ENCODE measurements around a stretch of chr14.

DNA sequence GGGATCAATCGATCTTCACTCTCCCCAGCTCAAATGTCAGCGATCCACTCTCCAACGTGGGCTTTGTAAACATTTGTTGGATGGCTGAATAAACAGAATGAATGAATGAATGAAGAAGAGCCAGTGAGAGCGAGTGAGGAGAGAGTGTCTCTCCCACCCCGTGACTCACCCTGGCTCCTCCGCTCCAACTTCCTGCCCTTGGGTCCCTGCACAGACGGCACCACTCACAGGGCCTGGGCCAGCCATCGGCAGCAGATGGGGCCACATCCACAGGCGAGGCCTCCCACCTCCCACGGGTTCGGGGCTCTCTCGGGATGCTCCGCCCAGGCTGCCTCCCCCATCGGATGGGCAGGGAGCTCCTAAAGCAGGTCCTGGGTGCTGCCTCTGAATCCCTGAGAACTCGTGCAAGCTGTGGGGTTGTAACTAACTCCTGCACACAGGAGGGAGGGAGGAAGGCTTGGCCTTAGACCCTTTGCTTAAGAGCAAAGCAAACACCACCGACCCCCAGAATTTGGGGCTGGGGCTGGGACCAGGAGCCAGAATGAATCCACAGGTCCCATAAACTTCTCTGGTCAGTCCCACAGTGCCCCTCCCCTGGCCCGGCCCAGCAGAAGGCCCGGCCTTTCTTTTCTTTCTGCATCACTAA is 41.3 kb downstream of the CCNK start:
- RRBS = no CpG with 5 or more reads among the region's 18 CpGs

DNA sequence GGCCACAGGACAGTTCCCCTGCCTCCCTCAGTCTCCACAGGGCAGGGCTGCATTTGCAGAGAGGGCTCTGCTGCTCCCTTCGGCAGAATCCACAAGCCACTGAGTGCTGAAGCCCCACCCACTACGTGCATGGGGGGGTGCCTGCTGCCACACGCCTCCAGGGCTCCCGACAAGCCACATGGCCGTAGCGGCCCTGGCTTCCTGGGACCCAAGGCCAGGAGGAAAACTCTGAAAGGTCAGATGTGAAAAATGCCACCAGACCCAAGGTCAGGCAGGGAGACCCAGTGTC is 43.1 kb downstream of the CCDC85C start:
- RRBS = no CpG with 5 or more reads among the region's 6 CpGs

GRCh38 chr14:99570394-99570874 is 33.6 kb downstream of the CCDC85C start:
- RRBS = no CpG with 5 or more reads among the region's 12 CpGs

GRCh38 chr14:99571001-99571326 is 33.0 kb downstream of the CCDC85C start:
- RRBS = no CpG with 5 or more reads among the region's 4 CpGs

DNA sequence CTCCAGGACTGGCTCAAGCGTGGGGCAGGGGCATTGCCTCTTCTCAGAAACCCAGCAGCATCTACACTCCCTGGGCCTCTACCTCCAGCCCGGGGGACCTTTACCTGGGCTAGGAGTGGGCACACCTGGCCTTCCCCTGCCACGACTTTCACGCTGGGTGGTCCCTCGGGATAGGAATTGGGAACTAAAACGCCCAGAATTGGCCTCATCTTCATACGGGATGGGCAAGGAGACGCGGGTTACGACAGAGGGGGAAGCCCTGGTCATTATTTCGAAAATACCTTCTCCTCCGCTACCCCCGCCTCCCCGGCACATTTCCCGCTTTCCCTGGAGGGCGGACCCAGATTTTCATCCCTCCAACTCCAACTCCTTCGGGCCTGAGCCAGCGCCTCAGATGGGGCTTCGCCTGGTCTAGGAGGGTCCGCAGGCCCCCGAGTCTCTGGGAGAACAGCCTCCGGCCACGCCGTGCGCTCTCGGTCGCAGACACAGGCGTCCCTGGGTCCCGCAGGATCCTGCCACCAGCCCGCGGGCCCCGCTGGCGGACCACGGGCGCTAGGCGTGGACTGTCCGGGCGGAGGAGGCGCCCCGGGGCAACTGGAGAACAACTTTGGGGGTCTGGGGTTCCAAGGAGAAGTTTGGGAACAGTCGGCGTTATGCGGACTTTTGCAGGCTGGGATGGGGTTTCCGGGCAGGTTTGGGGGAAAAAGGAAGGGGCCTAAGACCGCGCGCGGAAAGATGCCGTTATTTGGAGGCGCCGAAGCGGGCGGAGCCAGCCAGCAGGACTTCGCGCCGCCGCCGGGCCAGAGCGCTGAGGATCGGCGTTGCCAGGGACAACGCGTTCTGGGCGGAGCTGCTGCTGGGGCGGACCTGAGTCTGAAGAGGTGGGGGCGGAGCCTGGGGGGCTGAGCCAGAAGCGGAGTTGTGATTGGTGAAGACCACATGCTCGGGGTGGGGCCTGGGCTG is 642 bp upstream of the CYP46A1 start:
- RRBS = 1% methylated on average over 20 of the region's 68 CpGs

- RRBS = 26% methylated on average over 2 of the region's 14 CpGs
Measured at GRCh38 chr14:99945892-99946618, 119.2 kb upstream of the EVL start.

GRCh38 chr14:99973206-99973405 is 92.1 kb upstream of the EVL start:
- RRBS = no CpG with 5 or more reads among the region's 1 CpG

DNA sequence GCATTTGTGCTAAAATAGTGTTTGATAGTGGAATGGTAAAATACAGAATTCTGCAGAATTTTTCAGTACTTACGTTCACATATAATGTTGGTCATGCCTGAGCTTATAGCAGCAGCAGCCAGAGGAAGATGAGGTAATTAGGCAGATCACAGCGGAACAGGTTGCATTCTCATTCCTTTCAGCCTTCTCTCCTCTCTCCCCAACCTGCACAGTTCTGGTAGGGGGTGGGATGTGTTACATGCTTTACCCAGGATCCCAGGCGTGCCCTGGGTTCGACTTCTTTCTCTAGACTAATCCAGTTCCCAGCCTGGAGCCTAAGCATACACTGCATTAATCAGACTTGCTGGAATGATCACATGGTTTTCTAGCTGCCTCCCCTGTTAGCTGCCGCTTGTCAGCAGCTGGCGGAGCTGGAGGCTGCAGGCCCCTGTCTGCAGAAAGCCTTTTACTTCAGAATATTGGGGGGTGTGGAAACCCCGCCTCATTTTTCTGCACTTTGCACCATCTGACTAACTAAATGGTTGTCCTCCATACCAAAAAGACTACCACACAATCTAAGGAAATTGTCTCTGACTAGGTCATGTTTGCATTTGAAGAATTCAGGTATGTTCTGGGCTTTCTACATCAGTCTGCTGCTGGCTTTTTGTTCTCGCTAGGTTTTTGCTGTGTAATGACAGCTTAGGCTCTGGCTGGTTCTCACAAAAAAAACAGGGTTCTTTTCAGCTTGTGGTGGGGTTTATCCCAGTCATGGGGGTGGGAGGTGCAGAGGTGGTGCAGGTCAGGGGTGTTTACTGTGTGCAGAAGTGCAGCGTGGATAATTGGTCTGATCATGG is 45.9 kb upstream of the EVL start:
- RRBS = no CpG with 5 or more reads among the region's 9 CpGs

GRCh38 chr14:100022676-100023449 is 42.4 kb upstream of the EVL start:
- RRBS = no CpG with 5 or more reads among the region's 12 CpGs

- RRBS = no CpG with 5 or more reads among the region's 11 CpGs
Measured at GRCh38 chr14:100031464-100032576, 33.4 kb upstream of the EVL start.

- RRBS = no CpG with 5 or more reads among the region's 7 CpGs
Measured at GRCh38 chr14:100063494-100064060, 1.6 kb upstream of the EVL start.

- RRBS = no CpG with 5 or more reads among the region's 45 CpGs
Measured at GRCh38 chr14:100146862-100147770, 12.3 kb downstream of the DEGS2 start.

GRCh38 chr14:100187414-100187991 is 28.1 kb upstream of the DEGS2 start:
- RRBS = no CpG with 5 or more reads among the region's 11 CpGs

- RRBS = no CpG with 5 or more reads among the region's 9 CpGs
Measured at GRCh38 chr14:100207618-100208070, 31.3 kb upstream of the YY1 start.

DNA sequence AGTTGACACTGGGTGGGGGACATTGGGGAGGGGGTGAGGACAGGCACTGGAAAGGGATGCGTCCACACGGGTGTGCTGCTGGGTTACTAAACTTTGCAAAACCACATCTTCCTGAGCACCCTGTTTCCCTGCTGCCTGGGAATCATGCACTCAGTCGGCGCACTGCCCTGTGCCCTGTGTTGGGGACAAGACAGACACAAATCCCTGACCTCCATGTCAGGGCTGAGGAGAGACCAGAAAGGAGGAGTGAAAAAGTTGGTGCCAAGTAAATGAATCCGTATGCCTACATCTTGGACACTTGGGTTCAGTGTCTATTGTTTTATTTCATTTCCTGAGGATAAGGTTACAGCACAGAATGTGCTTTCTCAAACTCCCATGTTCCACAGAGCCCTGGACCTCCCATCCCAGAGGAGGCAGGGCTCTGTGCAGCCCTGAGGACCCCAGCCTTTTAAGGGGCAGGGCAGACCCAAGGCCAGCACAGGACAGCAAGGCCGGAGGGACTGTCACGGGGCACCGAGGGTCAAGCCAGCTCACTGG is 3.0 kb upstream of the SLC25A29 start:
- RRBS = no CpG with 5 or more reads among the region's 8 CpGs

DNA sequence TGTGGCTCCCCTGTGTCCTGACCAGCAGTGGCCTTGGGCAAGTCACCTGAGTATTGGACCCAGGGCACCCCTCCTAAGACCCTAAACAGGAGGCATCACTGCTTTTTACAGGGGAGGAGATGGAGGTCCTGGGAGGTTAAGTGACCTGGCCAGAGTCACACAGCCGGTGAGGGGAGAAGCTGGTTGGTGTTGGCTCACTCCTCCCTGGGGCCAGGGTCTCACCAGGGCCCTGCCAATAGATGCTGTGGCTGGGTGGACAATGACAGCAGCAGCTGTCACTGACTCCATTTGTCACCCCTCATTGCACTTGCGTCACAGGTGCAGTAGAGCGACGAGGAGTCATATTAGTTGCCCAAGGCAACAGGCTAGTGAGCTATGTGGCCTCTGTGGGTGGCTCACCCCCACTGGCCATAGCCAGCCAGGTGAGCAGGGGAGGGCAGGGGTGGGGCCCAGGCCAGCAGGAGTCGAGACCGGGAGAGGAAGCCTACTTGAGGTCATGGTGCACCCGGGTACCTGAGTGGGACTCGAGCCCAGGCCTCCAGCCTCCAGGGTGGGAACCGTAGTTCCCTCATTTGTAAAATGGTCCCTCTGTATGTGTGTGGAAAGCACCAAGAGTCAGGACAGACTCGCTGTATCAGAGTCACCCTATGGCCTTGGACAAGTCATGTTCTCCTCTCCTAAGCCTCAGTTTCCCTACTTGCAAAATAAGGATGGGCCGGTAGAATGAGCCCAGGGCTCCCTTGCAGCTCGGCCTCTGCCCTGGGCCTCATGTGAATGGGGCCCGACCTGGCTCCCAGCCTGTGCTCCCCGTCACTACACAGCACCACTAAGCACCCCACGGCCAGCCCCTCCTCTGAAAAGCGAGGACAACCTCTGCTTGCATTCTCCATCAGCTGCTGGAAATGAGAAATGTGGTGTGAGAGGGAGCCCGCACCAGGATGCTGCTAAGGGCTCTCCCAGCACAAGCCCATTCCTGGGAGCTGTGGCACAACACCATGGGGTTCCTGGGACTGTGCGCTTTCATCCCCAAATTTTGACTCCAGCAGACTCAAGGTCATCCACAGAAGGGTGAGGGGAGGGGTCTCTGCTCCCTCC is 9.9 kb downstream of the SLC25A47 start:
- RRBS = no CpG with 5 or more reads among the region's 18 CpGs

DNA sequence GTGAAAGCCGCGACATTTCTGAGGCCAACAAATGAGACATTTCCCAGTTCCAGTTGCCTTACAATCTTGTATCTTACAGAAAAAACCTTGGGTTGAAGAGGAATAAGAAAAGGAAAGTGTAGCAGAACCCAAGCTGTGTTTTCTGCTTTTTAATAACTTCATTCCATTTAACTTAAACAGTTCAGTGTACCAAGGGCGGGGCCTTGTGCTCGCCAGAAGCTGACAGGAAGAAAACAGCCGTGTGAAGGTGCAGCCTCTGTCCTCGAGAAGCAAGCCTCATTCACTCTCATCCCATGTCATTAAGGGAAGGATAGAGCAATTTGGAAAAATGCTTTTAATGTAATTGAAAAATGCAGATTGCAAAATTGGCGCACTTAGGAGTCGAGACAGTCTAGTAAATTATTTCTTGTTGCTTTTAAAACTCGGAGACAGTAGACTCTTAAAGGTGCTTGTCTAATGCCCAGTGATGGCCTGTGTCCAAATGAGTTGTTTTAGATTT is 12.4 kb downstream of the WDR25 start:
- RRBS = no CpG with 5 or more reads among the region's 9 CpGs

- RRBS = no CpG with 5 or more reads among the region's 5 CpGs
Measured at GRCh38 chr14:100424587-100425024, 48.3 kb downstream of the WDR25 start.

GRCh38 chr14:100658447-100658929 is 68.2 kb upstream of the DLK1 start:
- RRBS = no CpG with 5 or more reads among the region's 4 CpGs

DNA sequence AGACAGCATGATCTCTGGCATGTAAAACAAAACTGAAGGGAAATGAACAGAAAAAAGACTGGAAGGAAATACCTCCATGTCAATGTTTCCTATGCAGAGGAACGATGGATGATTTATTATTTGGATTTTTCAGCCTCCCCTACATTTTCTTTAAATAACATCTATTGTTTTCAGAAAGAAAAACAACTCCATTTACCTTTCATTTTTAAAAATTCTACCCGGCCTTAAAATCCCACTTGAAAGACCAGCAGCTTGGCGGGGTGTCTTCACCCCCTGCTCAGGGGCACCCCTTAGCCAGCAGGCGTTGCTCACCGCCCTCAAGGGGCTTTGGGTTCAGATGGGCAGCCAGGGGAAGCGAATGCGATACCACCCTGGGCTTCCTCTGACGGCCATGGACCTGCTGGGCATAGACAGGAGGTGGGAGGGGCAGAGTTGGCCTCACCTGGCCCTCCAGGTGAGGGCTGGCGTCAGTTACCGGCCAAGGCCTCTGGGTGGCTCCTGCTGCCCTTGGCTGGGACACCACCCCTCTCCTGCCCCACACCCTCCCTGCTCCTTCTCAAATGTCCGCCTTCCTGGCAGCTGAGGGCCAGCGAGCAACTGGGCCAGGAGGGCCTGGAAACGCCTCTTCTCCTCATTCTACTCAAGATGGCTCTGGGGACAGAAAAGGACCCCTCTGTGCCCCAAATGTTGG is 18.5 kb upstream of the DLK1 start:
- RRBS = no CpG with 5 or more reads among the region's 13 CpGs

All from zone of skin (tissue), 1 donor.